NALM6 (cell line): ENCODE results near the gene ASCL4.

DNA sequence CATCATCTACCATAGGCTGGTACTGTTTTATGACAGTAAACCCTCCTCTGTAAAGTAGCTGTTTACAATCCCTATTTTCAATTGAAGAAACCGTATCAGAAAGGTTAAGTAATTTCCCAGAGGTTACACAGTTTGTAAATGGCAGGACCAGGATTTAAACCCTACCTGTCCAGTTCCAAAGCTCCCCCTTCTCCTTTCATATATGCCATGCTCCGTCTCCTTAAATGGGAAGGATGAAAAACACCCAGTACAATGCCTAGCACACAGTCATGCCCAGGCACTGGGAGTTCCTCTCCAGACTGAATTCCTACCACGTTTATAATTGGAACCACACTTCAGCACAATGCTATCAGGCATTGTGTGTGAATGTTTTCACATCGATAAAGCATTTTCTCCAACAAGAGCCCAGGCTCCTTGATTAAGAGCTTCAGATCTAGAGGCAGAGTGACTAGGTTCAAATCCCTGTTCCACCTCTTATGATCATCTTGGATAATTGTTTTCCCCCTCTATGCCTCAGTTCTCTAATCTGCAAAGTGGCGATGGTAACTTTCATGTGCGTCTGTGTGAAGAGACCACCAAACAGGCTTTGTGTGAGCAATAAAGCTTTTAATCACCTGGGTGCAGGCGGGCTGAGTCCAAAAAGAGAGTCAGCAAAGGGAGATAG, 2.7 kb upstream of the NUAK1 start:
- PRO-cap, result no peak

DNA sequence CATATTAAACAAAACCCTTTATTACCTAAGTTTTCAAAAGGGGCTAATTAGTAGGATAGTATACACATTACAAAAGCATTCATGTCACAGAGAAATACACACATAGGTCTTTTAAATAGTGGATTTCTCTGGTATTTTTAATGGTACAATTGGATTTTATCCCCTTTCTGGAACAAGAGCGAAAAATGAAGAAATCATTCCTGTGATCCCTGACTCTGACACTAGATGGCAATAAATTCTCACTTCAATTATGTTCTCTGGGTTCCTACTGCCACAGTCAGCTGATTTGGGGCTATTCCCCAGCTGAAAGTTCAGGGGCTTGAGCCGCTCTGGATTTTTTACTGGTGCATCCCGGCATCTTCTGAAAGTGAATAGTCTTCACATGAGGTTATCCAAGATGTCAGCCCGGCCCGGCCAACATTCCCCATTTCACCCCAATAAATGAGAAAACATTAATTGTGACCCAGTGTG, 21.0 kb downstream of the CKAP4 start:
- PRO-cap, result no peak

GRCh38 chr12:106768936-106769519, 5.5 kb upstream of the RIC8B start:
- PRO-cap, result no peak

GRCh38 chr12:106959724-106960118, 4.0 kb downstream of the TMEM263 start:
- PRO-cap, result no peak

DNA sequence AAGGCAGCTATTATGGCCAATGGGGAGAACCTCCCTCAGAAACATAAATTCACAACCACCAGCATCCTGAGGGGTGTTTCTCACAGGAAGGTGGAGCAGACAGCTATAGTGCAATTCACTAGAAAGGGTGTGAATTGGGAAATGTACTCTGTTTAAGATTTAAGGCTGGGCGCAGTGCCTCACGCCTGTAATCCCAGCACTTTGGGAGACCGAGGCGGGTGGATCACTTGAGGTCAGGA, 85.5 kb upstream of the CRY1 start:
- PRO-cap, result no peak

- PRO-cap, result no peak
These were observed 3.6 kb upstream of the PWP1 start for GRCh38 chr12:107681941-107682379.

GRCh38 chr12:107774314-107774946, at the start of gene ASCL4:
Gene ASCL4, plus strand, starts transcription at chr12:107774704.
- PRO-cap, result no peak

GRCh38 chr12:107845417-107846236, 71.1 kb downstream of the ASCL4 start:
- PRO-cap, result no peak

GRCh38 chr12:107912458-107912990, 138.0 kb downstream of the ASCL4 start:
- PRO-cap, result no peak

DNA sequence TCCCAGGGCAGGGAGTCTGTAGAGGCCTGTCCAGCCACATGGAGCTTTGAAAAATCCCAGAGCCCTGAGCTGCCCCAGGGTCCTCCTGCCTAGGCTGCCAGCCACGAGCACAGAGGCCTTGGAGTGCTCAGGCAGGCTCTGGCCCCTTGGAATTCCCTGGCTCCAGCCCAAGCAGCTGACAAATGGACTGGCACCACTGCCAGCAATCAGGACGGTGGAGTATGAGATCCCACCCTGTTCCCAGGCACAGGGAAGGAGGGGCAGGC, 26.3 kb downstream of the CMKLR1 start:
- PRO-cap, result no peak

GRCh38 chr12:108337952-108338440, 1.1 kb downstream of the CMKLR1 start:
- PRO-cap, result no peak

DNA sequence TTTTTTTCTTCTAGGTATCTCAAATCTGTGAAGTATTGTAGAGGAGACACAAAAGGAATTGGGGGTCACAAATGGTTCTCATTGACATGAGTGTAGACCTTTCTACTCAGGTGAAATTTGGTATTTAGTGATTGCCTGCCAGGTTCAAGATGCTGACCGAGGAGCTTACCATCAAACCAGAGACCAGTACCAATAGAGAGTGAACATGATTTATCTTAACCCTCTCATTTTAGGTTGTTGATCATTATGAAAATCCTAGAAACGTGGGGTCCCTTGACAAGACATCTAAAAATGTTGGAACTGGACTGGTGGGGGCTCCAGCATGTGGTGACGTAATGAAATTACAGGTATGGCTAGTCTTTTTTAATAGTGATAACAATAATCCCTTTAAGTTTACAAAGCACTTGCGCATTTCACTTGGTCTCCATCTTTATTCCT, 1.7 kb downstream of the ISCU start:
- PRO-cap, result no peak

DNA sequence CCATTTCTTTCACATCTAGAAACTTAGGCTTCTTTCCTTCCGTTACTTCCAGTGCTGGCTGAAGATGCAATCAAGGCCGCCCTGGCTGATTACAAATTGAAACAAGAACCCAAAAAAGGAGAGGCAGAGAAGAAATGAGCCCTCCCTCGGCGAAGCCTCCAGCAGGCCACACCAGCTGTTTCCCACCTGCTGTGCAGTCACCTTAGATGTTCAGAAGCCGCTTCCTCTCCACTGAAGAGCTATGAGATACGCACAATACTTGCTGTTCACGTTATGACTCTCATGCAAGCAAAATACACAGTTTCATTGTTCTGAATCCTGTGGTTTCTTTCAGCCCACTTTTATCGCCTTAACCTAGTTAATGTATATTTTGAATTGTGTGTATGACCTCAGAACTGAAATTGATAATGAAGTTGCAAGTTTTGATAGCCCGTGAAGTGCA, 6.4 kb downstream of the ISCU start:
- PRO-cap, result no peak

DNA sequence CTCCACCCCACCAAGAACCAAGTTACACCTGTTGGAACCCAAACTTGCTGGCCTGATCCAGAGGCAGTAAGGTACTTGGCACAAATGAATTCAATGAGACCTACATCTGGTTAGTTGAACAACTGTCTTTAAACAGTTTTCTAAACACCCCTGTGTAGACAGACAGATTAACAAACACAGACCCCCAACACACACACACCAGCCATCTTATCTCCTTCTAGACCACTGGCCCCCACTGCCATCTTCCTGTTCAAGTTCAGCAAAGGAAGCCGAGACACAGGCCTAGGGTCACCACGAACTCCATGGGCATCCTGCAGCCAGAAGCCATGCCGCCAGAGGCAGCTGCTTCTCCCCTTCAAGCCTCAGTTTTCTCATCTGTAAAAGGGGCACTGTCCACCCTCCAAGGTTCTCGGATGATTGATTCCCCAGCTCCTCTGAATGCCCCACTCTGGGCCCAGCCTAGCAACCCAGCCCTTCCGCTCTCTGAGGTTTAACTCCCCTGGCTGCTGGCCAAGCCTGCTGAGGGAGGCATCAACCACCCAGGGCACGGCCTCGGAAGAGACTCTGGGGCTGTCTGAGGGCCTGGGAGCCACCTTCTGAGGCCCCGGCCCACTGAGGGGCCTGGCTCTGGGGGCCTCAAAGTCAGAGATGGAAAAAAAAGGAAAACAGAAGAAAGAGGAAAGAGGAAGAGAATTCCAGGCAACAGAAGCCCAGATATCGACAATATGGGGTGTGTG, 1.9 kb downstream of the SELPLG start:
- PRO-cap, result no peak

GRCh38 chr12:108648193-108649152, 14.8 kb upstream of the SELPLG start:
- PRO-cap, result no peak

GRCh38 chr12:108773518-108774367, 42.4 kb upstream of the CORO1C start:
- PRO-cap, result unidirectional peak, plus-strand start at chr12:108773962

GRCh38 chr12:108800378-108800968, 56.9 kb downstream of the SSH1 start:
- PRO-cap, result no peak

GRCh38 chr12:108803284-108803987, 53.9 kb downstream of the SSH1 start:
- PRO-cap, result no peak

DNA sequence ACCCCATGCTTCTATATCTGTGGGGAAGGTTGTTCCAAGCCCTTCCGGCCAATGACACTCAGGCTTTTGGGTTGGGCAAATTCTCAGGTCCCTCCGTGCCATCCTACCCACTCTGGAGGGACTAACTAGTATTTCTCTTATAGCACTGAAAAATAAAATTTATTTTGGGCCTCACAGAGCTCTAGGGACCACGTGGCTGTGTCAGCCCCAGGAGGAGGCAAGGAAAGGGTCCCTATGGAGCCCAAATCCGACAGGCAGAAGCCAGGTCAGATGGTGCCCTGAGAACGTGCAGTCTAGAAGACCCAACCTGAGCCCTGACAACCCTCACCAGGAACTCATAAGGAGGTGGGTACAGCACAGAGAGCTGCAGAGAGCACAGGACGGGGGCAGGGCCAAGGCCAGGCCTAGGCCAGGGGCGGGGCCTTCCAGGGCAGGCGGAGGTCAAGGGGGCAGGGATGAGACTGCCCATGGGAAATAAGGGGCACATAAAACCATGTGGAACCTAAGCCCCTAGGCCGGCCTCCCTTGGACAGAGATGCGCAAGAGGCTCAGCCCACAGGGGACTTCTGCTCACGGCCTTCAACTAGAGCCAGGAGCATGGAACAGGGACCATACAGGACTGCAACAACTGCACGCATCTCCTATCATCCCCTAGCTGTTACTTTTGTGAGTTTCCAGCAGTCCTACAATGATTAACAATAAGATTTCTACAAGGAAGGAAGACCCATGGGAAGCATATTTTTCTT, 45.1 kb downstream of the SSH1 start:
- PRO-cap, result no peak

DNA sequence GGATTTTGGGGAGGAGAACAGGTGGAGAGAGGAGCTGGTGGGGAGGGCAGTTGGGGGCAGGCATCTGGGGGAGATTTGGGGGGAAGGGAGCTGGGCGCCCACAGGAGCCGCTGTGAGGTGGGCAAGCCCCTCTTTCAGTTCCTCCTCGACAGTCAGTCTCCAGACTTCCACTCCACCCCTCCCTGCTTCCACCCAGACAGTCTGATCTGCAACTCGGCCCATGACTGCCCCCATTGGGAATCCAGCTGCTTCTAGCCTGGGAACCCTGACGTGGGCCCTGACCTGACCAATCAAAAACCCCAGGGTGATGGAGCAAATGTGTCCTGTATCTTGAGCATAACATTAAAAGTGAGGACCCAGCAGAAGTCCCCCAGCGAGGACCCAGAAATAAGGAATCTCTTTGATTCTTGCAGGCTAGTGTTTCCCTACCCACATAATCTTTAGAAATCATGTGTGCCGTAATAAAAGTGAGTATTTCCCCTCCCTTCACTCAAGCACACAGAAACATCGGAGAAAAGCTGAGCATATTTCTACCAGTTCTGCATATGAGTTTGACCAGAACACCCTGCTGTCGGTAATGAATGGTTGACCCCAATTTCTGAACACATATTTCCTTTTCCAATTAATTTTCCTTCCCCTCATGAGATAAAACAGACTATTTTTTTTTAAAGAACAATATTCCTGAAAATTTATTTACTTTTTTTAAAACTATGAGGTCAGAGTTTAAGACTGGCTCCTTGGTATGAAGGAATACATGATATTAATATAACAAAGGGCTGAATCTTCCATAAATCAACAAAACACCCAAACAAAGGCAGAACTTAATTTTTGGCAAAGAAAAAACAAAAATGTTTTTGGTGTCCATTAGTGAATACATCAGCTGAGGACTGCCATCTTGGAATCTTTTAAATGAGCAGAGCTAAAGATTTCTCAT, 6.3 kb downstream of the SSH1 start:
- PRO-cap, result no peak